H7 (cell line): ENCODE measurements around the genes ETV3, CD5L, OR10R2, AIM2 and SLAMF8.

GRCh38 chr1:156813599-156814690 lies 2.7 kb downstream of the SH2D2A start:
- RAMPAGE, long total RNA, result start-site peak on the minus strand at chr1:156814103-156814155, 20 reads

- RAMPAGE, long total RNA, result no peak
Measured at GRCh38 chr1:157046229-157046700, 723 bp upstream of the ARHGEF11 start.

GRCh38 chr1:157138131-157139252 lies at the start of gene ETV3:
Gene ETV3 (minus strand): TSS chr1:157138395.
- RAMPAGE, long total RNA, result no peak

GRCh38 chr1:157163498-157164171 lies 25.4 kb upstream of the ETV3 start:
- RAMPAGE, long total RNA, result no peak

GRCh38 chr1:157249156-157249360 lies 110.9 kb upstream of the ETV3 start:
- RAMPAGE, long total RNA, result no peak

DNA sequence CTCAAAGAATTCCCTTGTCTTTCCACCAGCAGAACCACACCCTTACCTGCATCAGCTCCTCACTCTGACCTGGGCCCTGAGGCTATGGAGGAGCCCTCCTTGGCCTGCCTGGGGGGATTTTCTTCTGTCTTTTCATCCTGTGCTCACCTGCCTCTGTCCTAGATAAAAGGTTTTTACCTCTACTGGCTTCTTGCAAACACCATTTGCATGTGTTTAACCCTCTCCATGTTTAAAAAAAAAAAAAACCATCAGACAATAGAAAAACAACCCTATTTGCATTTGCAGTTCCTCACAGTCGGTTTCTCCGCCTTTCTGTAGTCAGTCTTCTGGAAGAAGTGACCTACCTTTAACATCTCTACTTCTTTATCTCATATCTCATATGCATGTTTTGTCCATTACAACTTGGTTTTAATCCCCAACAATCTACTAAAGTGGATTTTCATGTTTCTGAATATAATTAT lies 12.0 kb downstream of the FCRL5 start:
- RAMPAGE, long total RNA, result no peak

DNA sequence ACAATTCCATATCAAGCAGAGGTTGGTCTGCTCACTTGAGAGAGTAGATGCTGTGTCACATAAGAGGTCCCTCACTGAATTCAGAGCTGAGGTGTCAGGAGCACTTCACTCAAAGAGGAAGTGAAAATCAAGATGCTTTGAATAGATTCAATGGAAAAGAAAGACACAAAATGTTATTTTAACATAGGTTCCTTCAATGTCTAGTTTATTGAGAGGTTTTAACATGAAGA lies 4.3 kb upstream of the FCRL3 start:
- RAMPAGE, long total RNA, result no peak

- RAMPAGE, long total RNA, result no peak
Measured at GRCh38 chr1:157841500-157842278, at the start of gene CD5L. Gene CD5L (minus strand): TSS chr1:157841808.

- RAMPAGE, long total RNA, result no peak
Measured at GRCh38 chr1:158002056-158002477, 8.6 kb downstream of the KIRREL1 start.

- RAMPAGE, long total RNA, result no peak
Measured at GRCh38 chr1:158117704-158118528, 10.2 kb downstream of the SMIM42 start.

- RAMPAGE, long total RNA, result no peak
Measured at GRCh38 chr1:158472041-158472433, at the start of gene OR10R2. Gene OR10R2 (plus strand): TSS chr1:158472220.

DNA sequence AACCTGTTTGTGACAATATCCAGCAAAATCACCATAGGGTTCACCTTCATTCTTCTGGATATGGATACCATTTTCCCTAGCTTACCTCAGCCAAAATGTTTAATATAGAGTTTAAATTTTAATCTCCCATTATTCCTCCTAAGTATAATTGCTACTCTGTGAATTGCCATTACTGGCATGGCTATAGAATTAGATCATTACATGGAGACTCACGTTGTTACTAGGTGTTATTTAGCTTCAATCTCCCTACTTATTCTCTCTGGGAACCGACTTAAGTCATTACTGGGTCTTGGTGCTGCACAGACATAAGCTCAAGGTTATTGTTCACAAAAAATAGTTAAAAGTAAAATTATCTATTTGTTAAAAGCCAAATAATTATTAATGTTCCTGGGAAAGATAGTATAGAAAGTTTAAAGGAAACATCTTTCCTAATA lies 479 bp downstream of the SPTA1 start:
- RAMPAGE, long total RNA, result no peak

DNA sequence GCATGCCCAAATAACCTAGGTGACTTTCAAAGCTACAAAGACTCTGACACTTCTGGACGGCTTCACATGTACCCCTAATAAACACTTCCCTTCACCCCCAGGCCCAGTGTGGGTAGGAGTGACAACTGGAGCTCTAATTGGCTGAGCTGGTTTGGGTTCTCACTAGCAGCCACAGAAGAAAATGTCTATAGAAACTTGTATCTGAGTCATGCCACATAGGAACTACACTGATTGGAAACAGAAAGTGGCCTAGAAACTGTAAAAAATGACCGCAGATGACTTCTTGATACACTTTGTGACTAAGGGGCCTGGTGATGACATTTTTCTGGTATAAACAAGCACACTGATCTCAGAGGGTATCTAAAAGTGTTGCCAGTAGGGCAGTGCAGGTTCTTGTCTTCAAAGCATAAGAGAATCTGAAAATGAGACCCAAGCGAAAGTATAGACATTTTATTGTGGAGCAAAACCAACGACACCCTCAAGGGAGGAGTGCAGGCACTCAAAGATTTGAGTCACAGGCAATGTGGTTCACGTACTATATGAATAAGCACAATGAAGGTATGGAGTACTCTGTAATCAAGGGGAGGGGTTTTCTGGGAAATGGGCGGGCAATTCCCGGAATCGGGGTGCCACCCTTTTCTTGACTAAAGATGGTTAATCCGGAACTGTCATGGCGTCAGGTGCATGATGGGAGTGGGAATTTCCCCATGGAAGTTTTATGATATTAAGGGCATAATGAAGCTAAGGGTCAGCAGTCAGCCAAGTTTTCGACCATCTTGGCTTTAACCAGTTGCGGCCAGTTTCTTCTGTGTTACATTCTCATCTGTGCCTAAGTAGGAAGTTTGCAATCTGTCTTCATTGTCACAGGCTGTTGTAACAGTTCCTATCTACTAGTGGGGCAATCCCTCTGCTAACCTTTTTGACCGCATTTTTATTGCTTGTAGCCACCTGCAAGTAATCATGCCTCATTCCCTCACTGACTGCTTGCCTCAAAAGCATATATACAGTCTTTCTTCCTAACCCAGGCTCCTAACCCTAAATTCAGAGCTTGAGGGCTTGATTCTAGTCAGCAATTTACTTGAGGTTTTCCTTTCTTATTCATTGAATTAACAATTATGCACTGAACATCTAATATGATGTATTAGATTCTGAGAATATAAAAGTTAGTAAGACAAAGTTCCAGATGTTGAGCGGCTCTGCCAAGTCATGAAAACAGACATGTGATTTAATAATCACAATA lies at the start of gene AIM2:
TSS of gene AIM2 (minus strand) at position 54 of the 1,240 bp plus-strand sequence.
- RAMPAGE, long total RNA, result no peak

DNA sequence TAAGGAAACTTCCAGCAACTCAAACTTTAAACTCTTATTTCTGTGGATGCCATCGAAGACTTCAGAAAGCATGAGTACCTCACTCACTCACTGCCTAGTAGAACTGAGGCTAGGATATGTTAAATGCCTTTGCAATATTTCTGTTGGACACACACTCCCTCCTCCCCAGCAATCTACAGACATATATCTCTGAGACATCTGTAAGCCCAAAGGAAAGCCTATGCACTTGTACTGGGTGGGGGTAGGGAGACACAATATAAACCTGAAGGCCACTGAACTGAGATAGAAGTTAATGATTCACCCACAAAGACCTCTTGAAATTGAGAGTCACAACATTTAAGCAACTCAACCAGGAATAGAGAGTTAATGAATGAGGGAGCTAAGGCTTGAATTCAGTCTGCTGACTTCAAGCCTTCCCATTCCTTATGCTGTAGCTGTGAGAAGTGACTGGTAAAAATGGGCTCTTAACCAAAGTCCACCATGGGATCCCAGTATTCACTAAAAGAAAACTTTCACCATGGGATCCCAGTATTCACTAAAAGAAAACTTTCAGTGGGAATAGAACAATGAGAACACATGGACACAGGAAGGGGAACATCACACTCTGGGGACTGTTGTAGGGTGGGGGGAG lies 5.0 kb downstream of the OR10J1 start:
- RAMPAGE, long total RNA, result no peak

DNA sequence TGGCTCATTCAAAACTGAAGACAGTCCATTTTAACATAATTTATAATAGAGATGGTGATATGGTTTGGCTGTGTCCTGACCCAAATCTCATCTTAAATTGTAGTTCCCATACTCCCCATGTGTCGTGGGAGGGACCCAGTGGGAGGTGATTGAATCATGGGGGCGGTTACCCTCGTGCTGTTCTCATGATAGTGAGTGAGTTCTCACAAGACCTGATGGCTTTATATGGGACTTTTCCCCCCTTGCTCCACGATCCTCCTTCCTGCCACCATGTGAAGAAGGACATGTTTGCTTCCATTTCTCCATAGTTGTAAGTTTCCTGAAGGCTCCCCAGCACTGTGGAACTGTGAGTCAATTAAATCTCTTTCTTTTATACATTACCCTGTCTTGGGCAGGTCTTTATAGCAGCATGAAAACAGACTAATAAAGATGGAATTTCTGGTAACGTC lies 4.1 kb downstream of the APCS start:
- RAMPAGE, long total RNA, result no peak

- RAMPAGE, long total RNA, result no peak
Measured at GRCh38 chr1:159593610-159594442, 6.2 kb downstream of the APCS start.

DNA sequence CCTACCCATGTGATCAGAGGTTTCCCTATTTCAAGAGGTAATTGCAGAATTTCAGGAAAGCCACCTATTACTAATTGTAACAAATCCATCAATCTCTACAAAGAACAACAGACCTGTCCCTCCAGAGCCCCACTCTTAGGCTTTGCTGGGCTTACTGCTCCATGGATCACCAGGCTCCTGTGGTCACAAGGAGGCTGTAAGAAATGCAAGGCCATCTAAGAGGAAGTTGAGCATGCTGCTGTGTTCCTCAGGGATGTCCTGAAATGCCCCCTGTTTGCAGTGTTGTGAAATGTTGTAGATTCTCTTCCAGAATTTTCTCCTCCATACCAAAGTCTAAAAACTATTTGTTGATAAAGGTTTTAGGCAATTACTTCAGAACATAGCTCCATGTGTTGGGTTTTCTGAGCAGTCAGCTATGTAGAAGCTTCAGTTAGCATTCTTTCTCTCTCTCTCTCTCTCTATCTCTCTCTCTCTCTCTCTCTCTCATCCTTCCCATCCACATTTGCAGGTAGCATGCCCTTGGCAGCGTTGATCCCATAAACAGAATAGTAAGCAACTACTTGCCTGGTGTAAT lies 24.3 kb upstream of the DUSP23 start:
- RAMPAGE, long total RNA, result no peak

DNA sequence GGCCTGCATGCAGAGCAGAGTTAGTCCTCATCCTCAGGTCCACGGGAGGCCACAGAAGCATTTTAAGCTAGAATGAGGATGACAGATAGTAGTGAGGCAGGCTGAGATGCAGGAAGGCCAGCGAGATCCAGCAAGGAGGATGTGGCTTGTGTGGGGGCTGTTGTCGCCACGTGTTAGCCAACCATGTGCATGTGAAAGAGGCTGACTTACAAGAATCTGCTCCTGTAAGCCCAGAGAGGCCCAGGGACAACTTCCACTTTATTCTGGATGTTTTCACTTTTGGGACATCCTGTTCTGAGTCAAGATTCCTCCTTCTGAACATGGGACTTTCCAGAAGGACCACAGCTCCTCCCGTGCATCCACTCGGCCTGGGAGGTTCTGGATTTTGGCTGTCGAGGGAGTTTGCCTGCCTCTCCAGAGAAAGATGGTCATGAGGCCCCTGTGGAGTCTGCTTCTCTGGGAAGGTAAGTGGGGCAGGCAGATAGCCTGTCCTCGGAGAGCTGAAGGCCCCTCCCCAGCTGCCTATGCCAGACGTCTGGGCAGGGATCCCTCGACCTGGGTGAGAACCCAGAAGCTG lies at the start of gene SLAMF8:
TSS of gene SLAMF8 (plus strand) at position 399 of the 577 bp plus-strand sequence.
- RAMPAGE, long total RNA, result no peak

GRCh38 chr1:160092116-160092819 lies 6.2 kb downstream of the IGSF8 start:
- RAMPAGE, long total RNA, result no peak

DNA sequence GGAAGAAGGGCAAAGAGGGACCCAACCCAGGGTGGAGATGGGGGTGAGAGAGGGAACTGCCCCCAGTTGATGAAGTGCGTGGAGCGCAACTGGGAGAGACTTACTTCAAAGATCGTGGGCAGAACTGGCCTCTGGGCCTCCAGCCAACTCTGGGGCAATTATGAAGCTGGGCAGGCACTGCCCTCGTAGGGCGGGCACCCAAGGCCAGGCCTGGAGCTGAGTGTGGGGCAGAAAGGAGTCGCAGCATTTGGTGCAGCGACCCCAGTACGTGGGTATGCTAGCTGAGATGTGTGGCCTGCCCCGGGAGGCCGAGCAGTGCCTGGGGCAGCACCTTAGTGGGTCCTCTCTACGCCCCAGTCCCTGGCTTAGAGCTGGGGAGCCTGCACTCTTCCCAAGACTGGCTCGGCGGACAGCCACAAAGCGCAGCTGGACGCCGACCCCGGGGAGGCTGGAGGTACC lies 542 bp downstream of the IGSF8 start:
- RAMPAGE, long total RNA, result no peak